ENCODE data around the genes ST8SIA4 and SLCO6A1.

GRCh38 chr5:100841639-100842013 lies 61.5 kb downstream of the ST8SIA4 start:
- PRO-cap: no peak

- PRO-cap: no peak
Measured at GRCh38 chr5:100901747-100902328, 1.2 kb downstream of the ST8SIA4 start.

GRCh38 chr5:100903059-100904014 lies at the start of gene ST8SIA4:
Gene ST8SIA4 (minus strand): TSS chr5:100903282.
- PRO-cap: no peak

GRCh38 chr5:101145214-101145484 lies 242.1 kb upstream of the ST8SIA4 start:
- PRO-cap: no peak

GRCh38 chr5:102498565-102499275 lies at the start of gene SLCO6A1:
Gene SLCO6A1 (minus strand): TSS chr5:102499001.
- PRO-cap: no peak

GRCh38 chr5:102754521-102754611 lies 739 bp upstream of the PAM start:
- PRO-cap: no peak

GRCh38 chr5:102789146-102789871 lies 34.2 kb downstream of the PAM start:
- PRO-cap: no peak

- PRO-cap: no peak
Measured at GRCh38 chr5:102926503-102926806, 171.3 kb downstream of the PAM start.

- PRO-cap: no peak
Measured at GRCh38 chr5:102949403-102950073, 170.4 kb downstream of the GIN1 start.

DNA sequence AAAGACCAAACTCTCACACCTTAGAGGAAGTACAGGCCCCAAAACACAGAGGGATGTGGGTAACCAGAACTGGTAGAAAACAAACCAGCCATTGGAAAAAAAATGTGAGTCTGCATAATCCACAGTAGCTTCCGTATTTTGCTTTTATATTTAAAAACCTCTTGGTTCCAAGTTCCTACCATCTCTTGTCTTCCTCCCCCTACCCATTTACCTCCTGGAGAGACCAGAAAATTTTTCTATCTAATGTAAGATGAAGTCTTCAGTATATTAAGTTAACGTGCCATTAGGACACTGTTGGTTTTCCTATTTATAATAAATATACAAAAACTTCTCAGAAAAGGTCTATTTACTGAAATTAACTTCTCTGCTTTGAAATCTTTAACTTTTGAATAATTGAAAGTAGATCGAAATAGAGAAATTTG lies 8.3 kb downstream of the GIN1 start:
- PRO-cap: no peak

- PRO-cap: no peak
Measured at GRCh38 chr5:103569263-103569717, 6.7 kb upstream of the NUDT12 start.

GRCh38 chr5:107352480-107352736 lies 318.3 kb downstream of the EFNA5 start:
- PRO-cap: no peak

DNA sequence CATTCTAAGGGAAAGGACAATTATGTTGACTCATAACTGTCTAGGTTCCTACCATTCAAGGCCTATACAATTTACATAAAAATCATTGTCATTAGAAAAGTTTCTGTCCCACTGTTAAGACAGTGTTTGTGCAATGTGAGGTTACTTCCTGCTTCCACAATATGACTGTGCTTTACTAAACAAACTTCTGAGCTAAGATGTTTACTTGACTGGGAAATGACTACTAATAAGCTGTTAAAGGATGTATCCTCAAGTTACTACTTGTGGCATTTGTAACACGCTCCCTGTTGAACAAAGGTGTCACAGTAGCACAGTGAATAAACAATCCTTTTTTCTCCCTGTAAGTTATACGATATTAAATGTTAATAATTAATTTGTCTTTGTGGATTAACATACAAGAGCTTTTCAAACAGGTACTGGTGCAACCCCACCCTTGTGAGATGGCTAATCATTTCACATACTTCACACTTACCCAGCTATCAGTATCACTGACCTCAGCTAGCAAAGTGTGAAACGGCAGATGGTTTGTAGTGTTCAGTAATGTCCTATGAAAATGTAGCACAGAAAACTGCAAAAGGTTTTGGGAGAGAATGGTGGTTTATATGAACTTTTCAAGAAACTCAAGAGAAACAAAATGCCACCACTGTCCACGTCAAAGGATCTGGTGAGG lies 195.8 kb downstream of the EFNA5 start:
- PRO-cap: no peak

GRCh38 chr5:107511859-107512517 lies 158.7 kb downstream of the EFNA5 start:
- PRO-cap: no peak

GRCh38 chr5:107551967-107552661 lies 118.6 kb downstream of the EFNA5 start:
- PRO-cap: no peak

- PRO-cap: no peak
Measured at GRCh38 chr5:107669173-107669464, 1.6 kb downstream of the EFNA5 start.

GRCh38 chr5:107671371-107671938 lies 718 bp upstream of the EFNA5 start:
- PRO-cap: no peak

GRCh38 chr5:108381064-108381583 lies 774 bp downstream of the FBXL17 start:
- PRO-cap: bidirectional peak, plus-strand start at chr5:108381508, minus-strand start at chr5:108381410

- PRO-cap: no peak
Measured at GRCh38 chr5:108382727-108383749, 1.1 kb upstream of the FBXL17 start.

- PRO-cap: no peak
Measured at GRCh38 chr5:108728509-108728840, 19.2 kb upstream of the FER start.